Monocyte (primary cell): ENCODE results near the genes CLEC2A, STYK1, TAS2R50 and TAS2R43.

- PRO-cap, 2 experiments: peak in 2 of 2 experiments; most common minus-strand start chr12:9852743 (in 2)
Observed at GRCh38 chr12:9852354-9853506, 16.4 kb downstream of the CLEC2B start.

GRCh38 chr12:9867374-9868075, 1.6 kb downstream of the CLEC2B start:
- PRO-cap, 2 experiments: no peak in any of the 2 experiments

DNA sequence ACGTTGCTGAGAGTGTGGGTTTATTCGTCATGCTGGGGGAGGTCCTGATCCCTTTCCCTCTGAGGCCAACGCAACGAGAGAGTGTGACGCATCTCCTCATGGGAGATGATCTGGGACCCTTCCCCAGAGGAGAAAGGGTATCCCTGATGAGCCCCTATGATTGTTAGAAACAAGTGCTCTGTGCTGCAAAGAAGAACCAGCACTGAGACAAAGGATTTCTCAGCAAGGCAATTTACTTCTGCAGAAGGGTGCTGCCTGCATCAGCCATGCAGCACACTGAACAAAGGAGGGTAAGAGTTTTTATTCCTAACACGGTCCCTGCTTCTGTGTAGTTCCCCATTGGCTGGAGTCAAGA, 21.4 kb downstream of the CLEC2A start:
- PRO-cap, 2 experiments: no peak in any of the 2 experiments

DNA sequence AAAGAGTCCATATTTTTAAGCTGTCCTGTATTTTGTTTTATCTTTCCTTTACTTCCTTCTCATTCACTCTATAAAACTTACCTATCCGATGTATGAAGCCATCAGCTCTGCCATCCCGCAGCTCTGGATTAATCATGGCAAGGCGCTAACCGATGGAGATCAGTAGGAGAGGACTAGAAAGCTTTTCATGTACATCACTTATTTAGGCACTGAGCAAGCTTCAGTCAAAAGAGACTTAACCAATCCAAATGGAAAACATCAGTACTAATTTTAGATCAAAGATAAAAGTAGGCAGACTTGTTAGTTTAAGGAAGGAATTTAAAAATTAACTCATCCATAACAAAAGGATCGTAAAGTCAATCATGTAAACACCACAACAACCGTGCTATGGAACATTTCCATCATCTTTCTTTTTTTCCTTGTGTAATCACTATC, at the start of gene CLEC2A:
TSS of gene CLEC2A (minus strand) at position 177 of the 435 bp plus-strand sequence.
- PRO-cap, 2 experiments: no peak in any of the 2 experiments

- PRO-cap, 2 experiments: peak in 1 of 2 experiments; most common plus-strand start chr12:10131332 (in 1); most common minus-strand start chr12:10131227 (in 1)
Observed at GRCh38 chr12:10130963-10131595, 1.1 kb upstream of the CLEC7A start.

DNA sequence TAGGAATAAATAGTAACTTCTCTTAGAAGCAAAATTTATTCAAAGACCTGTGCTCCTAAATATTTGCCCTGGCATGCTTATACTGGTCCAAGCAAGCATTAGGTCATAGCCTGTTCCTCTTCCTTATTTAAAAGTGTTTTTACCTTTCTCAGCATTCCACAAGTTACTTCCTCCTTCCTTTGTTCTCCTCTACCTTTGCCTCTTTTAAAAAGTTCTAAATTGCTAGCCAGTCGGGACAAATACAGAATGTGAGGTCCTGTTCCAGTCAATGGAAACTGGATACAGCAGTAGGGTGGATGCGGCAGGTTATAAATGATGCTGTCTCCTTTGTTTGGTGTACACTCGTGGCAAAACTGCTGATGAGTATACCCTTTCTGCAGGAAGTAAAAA, 27.7 kb downstream of the KLRK1 start:
- PRO-cap, 2 experiments: no peak in any of the 2 experiments

DNA sequence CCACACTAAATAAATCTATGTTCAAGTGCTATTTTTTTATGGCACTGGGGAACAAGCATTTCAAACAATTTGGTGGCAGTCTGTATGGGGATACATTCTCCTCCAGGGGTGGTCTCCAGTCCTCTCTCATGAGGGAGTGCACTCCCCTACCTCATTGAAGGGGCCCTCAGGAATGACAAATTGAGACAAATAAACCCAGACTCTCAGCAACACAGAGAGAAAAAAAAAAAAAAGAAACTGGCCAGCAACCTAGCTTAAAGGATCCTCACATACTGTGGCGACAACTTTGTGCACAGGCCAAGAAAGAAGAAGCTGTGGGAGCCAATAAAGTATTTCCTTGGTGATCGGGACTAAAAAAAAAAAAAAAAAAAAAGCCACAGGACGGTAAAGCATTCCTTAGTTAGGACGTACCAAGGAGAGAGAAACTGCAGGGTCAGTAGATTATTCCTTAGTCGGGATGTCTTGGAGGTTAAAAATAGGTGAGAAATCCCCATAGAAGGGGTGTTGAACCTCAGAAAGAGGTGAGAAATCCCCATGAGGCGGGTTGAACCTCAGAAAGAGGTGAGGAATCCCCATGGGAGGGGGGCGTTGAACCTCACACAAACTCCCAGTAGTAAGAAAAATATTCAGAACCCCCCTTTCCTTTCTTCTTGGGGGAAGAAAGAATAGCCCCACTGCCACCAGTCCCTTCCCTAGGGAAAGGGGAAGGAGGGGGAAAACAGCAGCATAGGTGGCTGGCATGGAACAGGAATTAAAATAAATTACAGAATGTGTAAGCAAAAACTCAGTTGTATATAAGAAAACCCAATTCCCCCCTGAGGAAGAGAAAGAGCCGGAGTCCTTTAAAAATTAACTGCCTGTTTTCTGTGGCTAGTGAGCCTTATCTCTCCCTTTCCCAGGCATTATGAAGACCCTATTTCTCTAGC, 27.0 kb downstream of the KLRK1 start:
- PRO-cap, 2 experiments: no peak in any of the 2 experiments

- PRO-cap, 2 experiments: no peak in any of the 2 experiments
Observed at GRCh38 chr12:10363519-10364378, 26.1 kb downstream of the KLRK1 start.

GRCh38 chr12:10408865-10409278, 685 bp downstream of the KLRC4 start:
- PRO-cap, 2 experiments: no peak in any of the 2 experiments

DNA sequence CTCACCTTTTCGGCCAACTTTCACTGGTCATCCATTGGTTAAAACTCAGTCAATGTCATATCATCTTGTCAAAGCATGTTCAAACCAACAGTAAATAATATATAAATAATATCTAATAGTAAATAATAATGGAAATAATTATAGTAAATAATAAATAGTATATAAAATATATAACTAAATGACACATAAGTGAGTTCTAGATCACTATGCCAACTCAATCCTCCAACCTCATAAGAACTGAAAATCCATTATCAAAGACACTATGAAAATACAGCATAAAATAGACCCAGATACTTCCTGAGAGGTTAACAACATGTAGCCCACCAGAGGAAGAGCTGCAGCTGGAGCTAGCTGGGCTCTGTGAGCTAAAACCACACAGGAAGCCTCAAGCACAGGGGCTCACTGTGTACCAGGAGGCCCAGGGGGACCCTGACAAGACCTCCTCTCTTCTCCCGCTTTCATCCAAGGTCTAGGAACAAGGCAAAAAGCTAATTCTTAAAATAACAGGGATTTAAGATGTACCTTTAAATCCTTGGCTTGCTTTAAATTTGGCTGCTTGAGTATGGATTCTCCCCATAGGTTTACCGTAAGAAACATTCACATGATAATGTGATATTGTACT, 53.5 kb downstream of the EIF2S3B start:
- PRO-cap, 2 experiments: no peak in any of the 2 experiments

DNA sequence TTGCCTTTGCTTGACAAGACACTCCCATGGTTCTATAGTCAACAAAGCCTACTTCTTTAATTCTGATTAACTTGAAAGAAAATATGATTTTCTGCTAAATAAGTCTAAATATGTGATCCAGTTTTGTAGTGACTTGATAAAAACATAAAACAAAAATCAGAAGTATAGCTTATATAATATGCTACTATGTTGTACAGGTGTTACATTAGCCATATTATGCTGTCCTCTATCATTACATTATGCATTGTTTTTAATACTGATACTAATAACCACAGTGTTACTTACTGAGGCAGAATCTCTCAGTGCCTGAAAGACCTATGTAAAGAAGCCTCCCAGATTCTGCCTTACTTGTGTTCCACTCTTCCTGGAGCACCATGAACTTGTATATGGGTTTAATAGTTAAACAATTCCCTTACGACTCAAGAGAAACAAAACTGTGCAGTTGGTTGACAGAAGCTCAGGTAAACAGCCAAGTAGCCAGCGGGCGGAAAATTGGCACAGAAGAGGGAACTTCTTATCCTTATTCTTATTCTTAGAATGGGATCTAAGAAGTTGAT, 22.5 kb upstream of the MAGOHB start:
- PRO-cap, 2 experiments: no peak in any of the 2 experiments

DNA sequence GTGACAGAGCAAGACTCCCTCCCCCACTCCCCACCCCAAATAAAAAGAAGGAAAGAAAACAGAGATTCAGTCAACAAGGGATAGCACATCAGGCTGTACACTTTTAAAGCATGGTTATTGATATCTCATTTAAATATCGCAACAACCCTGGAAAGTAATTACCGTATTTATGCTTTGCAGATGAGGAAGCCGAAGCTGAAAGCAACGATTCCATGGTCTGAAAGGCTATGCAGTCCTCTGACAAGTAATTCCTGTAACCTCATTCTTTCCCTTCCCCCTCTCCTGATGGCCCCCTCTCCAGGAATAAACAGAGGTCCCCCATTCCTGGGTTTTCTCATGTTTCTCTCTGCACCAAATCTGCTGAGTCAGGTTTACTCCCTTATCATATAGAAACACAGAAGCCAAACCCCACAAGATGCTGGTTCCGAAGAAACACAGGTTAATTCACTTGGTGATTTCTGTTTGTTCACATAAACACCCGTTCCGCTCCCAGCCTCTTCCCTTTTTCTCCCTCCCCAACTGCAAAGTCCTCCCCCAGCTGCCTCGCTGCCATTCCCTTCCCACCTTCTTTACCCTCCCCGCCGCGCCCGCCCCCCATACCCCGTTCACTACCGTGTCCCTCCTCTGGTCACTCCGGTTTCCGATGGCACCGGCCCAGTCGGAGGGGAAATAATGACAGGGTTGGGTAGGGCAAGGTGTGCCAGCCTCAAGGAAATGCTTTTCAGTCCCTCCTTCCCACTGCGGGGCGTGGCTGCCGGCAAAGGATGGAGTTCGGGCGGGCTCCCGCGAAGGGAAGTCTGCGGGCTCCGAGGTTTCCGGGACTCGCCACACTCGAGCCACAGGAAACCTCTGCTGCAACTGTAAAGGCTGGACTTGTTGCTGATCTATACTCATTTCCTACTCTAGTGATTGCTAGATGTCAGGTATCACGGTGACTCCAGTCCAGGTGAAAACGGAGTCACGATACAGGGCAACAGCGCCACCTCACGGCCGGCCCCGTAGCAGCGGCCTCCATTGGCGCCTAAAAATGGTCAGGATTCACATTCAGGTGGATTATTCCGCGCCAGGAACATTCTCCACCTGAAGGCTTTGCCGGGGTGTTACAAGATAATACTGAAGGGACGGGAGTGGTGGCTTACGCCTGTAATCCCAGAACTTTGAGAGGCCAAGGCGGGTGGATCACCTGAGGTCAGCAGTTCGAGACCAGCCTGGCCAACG, at the start of gene STYK1:
TSS of gene STYK1 (minus strand) at position 699 of the 1,218 bp plus-strand sequence.
- PRO-cap, 2 experiments: no peak in any of the 2 experiments

- PRO-cap, 2 experiments: peak in 2 of 2 experiments; most common minus-strand start chr12:10698325 (in 1)
Observed at GRCh38 chr12:10698148-10698598, 24.3 kb upstream of the STYK1 start.

GRCh38 chr12:10704628-10705028, 18.5 kb downstream of the YBX3 start:
- PRO-cap, 2 experiments: no peak in any of the 2 experiments

DNA sequence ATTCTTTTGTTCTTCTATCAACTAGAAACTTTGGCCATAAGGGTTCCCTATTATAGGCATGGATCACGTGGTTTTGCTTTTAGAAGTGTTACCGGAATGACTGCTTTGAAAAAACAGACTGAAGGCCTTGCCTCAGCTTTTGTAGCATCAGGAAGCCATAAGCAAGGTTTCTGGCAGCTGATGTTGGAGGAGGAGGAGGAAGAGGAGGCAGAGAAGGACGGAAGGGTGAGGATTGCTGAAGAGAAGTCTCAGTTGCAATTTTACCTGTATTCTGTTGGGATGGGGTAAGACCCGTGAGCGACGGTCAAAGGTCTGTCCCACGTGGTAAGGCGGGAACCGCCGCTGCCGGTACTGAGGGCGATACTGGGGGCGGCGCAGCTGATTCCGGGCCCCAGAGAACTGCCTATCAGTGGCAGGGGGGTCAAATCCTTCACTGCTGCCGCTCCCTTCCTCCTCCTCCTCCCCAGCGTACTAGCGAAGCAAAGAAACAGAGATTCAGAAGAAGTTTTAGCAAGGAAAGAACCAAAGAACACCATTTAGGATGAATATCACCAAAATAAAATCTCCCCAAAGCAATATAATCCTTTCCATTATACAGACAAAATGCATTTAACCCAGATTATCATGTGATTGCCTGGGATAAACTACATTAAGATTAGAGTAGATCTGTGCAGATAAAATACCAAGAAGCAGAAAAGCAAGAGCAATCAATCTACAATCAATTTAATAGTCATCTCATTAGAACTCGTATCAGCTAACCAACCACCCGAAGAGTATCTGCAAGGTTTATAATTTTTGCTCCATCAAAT, 13.3 kb downstream of the YBX3 start:
- PRO-cap, 2 experiments: no peak in any of the 2 experiments

GRCh38 chr12:10712204-10713555, 10.4 kb downstream of the YBX3 start:
- PRO-cap, 2 experiments: no peak in any of the 2 experiments

- PRO-cap, 2 experiments: no peak in any of the 2 experiments
Observed at GRCh38 chr12:10749790-10750726, 26.9 kb upstream of the YBX3 start.

- PRO-cap, 2 experiments: no peak in any of the 2 experiments
Observed at GRCh38 chr12:10986844-10987246, at the start of gene TAS2R50. Gene TAS2R50, minus strand, starts transcription at chr12:10986912.

DNA sequence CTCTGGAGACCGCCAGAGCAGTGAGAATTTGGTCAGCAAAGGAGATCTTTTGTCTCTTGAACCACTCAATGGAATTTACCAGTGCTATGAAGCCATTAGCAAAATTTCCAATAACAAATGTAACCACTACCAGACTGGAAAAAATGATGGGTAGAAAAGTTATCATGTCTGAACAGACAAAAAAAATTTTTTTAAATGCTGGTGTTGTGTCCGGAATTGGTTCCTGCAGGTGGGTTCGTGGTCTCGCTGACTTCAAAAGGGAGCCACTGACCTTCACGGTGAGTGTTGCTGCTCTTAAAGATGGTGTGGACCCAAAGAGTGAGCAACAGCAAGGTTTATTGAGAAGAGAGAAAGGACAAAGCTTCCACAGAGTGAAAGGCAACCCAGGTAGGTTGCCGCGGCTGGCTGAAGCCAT, at the start of gene TAS2R43:
TSS of gene TAS2R43 (minus strand) at position 250 of the 415 bp plus-strand sequence.
- PRO-cap, 2 experiments: no peak in any of the 2 experiments

DNA sequence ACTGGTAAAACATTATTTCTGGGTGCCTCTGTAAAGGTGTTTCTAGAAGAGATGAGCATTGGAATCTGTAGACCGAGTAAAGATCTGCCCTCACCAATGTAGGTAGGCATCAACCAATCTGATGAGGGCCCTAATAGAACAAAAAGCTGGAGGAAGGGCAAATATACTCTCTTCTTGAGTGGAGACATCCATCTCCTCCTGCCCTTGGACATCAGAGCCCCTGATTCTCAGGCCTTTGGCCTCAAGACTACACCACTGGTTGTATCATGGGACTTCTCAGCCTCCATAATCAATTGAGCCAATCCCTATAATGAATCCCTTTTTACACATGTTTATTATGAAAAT, 6.9 kb upstream of the SMIM10L1 start:
- PRO-cap, 2 experiments: no peak in any of the 2 experiments